Measurements from ENCODE around the genes ABHD17A and SPPL2B.

DNA sequence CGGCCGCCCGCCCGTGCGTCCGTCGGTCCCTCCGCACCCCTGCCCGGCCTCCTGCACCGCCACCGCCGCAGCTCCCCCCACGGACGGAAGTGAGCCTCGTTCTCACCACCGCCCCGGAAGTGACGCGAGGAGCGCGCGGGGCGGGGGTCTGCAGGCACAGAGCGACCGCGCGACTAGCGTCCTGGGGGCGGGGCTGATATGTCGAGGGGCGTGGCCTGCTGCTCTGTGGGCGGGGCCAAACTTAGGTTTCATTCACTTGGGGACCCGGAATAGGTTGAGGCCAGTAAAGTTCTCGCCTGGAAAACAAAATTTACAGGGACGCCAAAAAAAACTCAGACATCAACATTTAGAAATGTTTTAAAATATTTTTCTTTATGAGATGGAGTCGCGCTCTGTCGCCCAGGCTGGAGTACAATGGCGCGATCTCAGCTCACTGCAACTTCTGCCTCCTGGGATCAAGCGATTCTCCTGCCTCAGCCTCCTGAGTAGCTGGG lies at the start of gene ABHD17A:
Gene ABHD17A, minus strand, starts transcription at position 98 of the 494 bp plus-strand sequence.
- RRBS = under 1% methylated on average over 5 of the region's 41 CpGs

GRCh38 chr19:1989998-1991287 lies 25.1 kb downstream of the BTBD2 start:
- RRBS = 68% methylated on average over 5 of the region's 62 CpGs

DNA sequence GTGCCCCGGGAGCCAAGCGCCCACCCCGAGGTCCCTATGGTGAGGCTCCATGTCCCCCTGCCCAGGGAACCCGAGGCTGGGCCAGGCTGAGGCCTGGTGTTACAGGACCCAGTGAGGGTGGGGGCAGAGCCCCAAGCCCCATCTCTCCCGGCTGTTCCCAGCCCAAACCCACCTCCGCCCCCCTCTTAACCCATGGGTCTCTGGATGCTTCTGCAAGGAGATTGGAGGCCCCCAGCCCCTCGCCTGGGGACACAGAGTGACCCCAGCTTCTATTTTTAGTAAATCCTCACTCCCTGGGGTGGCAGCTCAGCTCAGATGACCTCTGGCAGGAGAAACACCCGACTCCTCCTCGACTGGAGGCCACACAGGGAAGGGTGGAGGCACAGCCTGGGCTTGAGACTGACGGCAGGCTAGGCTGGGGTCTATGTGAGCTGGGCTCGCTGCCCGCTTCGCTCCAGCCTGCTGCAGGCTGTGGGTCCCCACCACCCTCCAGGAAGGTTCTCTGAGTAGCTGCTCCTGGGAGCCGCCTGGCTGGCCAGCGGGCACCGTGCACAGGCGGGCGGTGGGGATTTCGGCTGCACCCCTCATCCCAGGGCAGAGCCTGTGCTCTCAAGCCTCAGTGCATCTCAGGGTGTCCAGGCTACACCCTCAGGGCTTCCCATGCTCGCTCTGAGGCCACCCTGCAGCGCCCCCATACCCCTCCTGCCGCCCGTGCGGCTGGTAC lies 10.6 kb downstream of the MKNK2 start:
- RRBS = no CpG with 5 or more reads among the region's 24 CpGs

GRCh38 chr19:2041668-2042518 lies 9.2 kb downstream of the MKNK2 start:
- RRBS = 1% methylated on average over 19 of the region's 80 CpGs

- RRBS = 75% methylated on average over 15 of the region's 52 CpGs
These were observed 4.7 kb downstream of the MKNK2 start for GRCh38 chr19:2046031-2046995.

- RRBS = 0% methylated on average over 2 of the region's 28 CpGs
These were observed 1.3 kb downstream of the MKNK2 start for GRCh38 chr19:2049398-2050518.

- RRBS = no CpG with 5 or more reads among the region's 23 CpGs
These were observed 27.1 kb downstream of the IZUMO4 start for GRCh38 chr19:2123681-2124256.

DNA sequence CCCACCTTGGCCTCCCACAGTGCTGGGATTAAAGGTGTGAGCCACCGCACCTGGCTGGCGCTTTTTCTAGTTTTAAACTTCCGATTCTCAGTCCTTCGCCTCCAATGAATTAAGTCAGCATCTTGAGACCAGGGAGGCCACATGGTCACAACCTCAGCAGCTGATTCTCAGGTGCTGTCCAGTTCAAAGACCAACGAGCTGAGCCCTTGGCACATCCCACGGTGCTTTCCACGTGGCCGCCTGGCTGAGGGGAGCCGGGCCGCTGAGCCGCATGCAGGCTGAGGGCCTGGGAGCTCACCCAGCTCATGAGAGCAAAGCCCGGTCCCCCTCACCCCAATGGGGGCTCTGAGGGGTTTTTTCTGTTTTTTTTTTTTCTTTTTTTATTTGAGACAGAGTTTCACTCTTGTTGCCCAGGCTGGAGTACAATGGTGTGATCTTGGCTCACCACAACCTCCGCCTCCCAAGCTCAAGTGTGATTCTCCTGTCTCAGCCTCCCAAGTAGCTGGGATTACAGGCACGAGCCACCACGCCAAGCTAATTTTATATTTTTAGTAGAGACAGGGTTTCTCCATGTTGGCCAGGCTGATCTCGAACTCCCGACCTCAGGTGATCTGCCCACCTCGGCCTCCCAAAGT lies 8.9 kb downstream of the AP3D1 start:
- RRBS = 98% methylated on average over 4 of the region's 18 CpGs

GRCh38 chr19:2166440-2167070 lies 2.8 kb downstream of the DOT1L start:
- RRBS = no CpG with 5 or more reads among the region's 18 CpGs

GRCh38 chr19:2190812-2191506 lies 27.2 kb downstream of the DOT1L start:
- RRBS = 93% methylated on average over 9 of the region's 39 CpGs

GRCh38 chr19:2210065-2210711 lies 25.9 kb downstream of the PLEKHJ1 start:
- RRBS = no CpG with 5 or more reads among the region's 30 CpGs

DNA sequence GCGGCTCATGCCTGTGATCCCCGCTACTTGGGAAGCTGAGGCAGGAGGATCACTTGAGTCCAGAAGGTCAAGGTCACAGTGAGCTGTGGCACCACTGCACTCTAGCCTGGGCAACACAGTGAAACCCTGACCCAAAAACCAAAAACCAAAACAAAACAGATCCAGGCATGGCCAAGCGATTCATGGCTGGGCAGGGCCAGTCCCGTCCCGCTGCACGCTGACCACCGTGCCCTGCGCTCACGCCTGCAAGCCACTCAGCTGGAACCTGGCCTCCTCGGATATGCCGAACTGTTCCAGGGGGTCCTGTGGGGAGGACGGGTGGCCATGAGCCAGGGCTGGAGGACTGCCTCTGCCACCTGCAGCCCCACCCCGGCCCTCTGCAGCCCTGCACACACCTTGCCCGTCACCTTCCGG lies 2.5 kb downstream of the PLEKHJ1 start:
- RRBS = 100% methylated on average over 2 of the region's 15 CpGs

- RRBS = no CpG with 5 or more reads among the region's 25 CpGs
These were observed 9.0 kb downstream of the PEAK3 start for GRCh38 chr19:2272913-2273351.

- RRBS = under 1% methylated on average over 32 of the region's 94 CpGs
These were observed at the start of gene SPPL2B for GRCh38 chr19:2328304-2329129. SPPL2B (plus strand) TSS chr19:2328684.

GRCh38 chr19:2393036-2393321 lies 32.9 kb downstream of the TMPRSS9 start:
- RRBS = no CpG with 5 or more reads among the region's 6 CpGs

DNA sequence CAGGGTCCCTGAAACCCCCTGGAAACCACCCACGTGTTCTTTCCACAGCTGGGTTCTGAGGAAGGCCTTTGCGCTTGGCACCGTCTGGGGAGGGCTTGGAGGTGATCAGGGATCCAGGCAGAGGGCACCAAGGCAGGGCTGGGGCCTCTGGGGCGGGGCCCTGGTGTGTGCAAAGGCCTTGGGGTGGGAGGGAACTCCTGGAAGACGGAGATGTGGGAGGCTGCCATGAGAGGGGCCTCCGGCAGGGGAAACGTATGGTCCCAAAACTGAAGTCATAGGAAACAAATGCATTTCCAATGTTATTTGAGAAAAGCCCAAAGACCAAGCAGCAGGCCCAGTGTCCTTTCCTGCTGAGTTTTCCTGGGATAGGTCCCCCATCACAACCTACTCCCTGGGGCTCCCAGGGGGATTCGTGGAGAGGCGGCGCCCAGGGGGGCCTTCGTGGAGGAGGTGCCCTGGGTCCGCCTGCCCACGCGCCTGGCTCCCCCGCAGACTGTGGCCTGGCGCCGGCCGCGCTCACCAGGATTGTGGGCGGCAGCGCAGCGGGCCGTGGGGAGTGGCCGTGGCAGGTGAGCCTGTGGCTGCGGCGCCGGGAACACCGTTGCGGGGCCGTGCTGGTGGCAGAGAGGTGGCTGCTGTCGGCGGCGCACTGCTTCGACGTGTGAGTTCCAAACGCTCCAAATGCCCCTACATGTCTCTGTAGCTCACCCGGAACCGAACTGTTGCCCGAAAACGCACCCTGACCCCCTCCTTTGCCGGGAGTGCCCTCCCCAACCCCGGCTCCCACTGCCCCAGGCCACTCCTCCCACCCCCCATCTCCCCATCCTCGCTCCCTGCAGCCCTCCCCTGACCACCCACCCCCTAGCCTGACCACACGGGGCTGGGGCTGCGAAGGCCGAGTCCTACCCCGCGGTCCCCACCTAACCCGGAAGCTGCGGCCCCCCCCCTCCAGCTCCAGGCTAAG lies 3.5 kb downstream of the TIMM13 start:
- RRBS = 100% methylated on average over 5 of the region's 50 CpGs

DNA sequence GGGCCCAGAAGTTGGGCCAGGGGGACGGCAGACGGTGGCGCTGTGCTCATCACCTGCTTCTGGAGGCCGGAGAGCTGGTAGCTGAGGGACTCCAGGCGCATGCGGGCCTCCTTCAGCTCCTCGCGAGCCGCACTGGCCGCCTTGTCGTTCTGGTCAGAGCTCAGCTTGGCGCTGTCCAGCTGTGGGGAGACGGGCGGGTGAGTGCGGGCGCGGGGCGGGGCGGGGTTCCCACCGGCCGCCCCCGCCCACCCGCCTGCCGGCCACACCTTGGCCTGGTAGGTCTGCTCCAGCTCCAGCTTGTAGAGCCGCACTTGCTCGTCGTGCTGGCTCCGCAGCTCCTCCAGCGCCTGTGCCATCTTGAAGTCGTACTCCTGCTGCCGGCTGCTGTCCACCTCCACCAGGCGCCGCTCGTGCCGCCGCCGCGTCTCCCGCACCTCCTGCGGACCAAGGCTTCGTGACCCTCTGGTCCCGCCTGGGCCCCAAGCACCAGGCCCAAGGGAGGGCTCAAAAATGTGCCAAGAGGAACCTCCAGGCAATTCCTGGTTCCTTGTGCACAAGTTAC lies 7.4 kb upstream of the TIMM13 start:
- RRBS = no CpG with 5 or more reads among the region's 42 CpGs

GRCh38 chr19:2438283-2438629 lies 10.9 kb upstream of the TIMM13 start:
- RRBS = no CpG with 5 or more reads among the region's 16 CpGs

DNA sequence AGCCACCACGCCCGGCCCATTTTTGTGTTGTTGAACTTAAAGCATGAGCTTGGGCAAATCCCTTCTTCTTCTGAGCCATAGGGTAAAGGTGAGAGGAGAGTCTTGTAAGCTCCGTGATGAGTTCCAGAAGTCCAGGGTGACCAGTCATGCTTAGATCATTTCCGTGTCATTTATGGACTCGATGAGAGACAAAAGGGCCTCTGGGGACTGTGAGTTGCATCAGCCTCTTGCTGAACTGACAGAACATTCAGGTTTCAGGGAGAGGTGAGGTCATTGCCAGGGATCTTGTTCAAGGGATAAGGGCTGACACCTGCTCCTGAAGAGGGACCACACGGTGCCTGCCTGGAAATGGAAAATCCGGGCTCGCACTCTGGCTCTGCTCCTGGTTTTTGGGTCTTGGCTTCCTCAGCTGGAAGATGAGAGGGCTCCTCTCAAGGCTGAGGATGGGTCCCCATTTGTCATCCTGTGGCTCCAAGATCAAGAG lies 53.6 kb downstream of the GADD45B start:
- RRBS = no CpG with 5 or more reads among the region's 8 CpGs

- RRBS = no CpG with 5 or more reads among the region's 14 CpGs
These were observed 55.2 kb downstream of the GADD45B start for GRCh38 chr19:2531025-2531538.